Colic lymph node (tissue), 1 donor: ENCODE measurements around a stretch of chr4.

DNA sequence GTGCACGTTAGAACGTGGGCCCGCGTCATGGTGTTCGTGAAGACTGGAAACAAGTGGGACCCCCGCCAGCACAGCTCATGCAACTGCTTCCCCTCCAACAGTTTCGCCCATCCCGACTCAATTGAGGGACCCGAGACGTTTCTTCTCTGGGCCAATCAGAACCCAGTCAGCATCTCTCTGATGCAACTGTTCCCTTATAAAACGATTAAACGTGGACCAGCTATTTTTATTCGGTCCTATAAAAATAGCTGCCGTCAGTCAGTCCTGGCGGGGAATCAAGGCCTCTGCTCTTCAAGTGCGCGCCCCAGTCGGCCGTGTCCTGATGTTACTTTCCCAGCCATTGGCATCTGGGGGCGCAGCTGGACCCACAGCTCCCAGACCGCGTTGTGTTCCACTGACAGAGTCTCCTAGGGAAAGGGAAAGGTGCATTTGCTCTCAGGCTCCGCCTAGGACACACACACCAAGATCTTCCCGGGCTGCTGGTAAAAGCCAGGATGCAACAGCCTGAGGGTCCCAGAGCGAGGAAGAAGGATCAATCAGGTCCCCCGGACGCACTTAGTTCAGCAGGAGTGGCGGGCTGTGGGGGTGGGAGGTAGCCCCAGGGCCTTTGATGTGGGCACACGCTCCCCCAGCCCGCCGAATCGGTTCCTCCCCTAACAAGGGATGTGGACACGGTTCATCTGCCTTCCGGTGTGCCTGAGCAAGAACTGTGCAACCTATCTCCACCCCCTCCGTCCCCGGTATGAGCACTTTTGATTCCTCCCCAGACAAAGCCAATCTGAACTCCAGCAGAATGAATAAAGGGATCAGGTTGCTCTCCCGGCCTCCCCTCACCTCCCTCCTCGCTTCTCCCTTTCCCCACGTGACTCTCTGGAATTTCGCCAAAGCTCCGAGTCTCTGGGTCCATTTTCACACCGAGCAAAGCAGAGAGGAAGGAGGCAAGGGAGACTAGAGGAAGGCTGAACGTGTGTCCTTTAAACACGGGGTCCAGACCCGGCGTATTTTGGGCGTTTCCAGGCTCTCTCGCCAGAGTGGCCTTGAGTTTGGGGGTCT, 733 bp upstream of the FRAS1 start:
- PRO-cap: no peak

DNA sequence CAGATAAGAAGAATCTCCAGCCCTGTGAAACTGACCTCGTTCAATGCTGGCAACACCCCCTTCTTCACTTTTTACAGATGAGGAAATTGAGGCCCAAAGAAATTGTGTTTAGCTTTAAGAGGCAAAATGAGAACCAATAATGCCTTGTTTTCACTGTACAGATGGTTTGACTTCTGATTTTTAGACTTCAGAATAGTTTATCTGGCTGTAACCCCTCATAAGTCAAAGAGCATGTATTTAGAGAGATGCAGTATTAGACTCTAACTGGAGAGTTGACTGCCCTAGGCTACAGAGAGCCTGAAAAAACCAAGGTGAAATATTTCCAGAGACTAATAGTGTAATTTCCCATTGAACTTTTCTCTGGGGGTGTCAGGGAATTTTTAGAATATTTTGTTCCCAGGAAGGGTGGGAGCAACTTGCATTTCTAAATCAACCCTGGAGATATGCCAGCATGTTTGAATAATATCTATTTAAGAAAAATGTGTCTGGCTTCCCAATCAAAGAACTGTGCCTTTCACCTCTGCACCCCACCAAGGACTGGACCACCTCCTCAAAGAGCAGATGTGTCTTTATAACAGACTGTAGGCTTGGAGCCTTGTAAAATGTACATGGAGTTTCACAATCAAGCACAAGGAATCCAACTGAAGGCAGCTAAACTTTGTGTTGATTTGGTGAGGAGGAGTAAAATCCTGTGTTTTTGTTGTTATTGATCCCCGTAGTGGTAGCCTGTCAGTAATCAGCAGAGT, 2.0 kb downstream of the ANXA3 start:
- PRO-cap: no peak

- PRO-cap: no peak
These were observed 57.4 kb downstream of the BMP2K start for GRCh38 chr4:78833294-78834198.

GRCh38 chr4:78861245-78862550, 77.5 kb downstream of the PAQR3 start:
- PRO-cap: no peak

DNA sequence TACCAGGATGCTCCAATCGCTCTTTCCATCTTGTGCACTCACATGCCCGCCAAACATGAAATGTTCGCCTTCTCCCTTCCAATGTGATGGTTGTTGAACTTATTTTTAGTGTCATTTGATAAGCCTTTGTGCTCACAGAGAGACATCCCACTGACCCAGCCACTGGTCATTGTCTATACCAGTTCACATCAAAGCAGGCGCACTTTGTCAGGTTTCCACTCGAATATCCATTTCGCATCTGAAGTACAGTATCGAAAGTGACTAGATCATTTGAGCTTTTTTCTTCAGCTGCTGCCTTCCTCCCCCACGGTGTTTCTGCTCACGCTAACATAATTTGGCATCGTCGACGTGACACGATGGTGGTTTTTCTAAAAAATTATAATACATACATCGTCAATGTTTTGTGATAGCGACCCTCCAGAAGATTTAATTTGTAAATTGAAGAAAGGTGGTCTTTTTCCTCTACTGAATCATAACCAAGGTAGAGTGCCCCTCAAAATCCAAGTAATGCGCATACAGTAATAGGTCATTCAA, 167.2 kb downstream of the ANTXR2 start:
- PRO-cap: no peak

DNA sequence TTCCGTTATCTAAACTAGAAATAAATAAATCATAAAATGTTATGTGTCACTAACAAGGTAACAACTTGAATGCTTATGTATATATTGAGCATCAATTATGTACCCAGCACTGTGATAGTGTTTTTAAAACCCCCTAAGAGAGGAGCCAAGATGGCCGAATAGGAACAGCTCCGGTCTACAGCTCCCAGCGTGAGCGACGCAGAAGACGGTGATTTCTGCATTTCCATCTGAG, 135.5 kb downstream of the ANTXR2 start:
- PRO-cap: no peak

DNA sequence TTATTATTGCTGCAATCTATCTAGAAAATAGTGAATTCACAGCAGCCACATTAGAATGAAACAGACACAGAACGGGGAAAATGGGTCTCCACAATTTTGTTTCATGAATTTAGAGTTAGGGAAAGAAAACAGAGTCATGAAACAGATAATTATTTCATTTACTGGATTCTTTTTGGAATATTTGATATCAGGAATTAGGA, 61.0 kb downstream of the ANTXR2 start:
- PRO-cap: no peak

DNA sequence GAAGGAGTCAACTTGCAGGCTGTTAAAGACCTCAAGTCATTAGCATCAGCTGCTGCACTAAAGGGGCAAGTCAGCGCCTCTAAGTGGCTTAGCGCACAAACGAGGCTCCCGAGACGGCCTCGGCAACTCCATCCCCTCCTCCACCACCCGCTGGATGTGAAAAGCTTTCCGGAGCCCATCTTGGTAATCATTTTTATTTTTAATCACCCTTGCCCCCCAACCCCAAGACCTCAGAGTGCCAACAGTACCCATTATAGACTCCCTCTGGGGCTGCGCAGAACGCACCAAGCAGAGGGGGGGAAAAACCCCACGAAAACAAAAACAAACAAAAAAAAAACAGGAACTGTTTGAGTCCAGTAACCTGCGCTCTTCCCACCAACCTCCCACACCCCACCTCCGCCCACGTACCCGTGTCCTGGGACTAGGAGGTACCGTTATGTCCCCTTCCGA, 859 bp upstream of the PRDM8 start:
- PRO-cap: no peak

- PRO-cap: no peak
These were observed 9.2 kb upstream of the BMP3 start for GRCh38 chr4:81021270-81021744.

GRCh38 chr4:81421463-81421754, 50.3 kb downstream of the RASGEF1B start:
- PRO-cap: no peak

DNA sequence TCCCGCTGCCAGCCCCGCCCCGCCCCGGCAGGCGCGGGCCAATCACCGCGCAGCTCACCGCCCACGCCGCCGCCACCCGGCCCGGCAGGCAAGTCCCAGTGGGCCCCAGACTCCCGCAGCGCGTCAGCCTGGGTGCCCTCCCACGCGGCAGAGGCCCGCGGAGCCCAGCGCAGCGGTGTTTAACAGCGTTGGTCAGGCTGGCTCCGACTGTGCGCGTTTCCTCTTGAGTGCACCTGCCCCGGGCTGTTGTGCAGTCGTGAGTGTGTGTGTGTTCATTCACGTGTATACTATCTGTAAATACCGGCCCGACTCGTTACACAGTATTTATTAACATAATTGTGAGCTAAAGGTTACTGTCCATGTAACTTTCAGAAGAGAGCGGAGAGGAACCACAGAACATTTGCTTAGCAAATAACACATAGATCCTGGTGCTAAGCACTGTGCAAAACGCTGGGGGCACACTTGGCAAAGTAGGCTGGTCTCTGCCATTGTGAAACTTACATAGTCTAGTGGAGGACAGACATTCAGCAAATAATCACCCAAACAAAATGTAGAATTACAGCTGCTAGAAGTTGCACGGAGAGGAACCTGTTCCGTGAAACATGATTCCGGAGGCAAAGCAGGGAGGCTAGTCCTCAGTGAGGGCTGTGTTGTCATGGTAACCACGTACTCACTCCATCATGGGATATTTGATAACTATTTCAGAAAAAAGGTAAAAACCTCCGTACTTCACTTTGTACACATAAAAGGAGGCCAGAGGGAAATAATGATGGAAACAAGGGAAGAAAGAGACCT, 450 bp upstream of the RASGEF1B start:
- PRO-cap: bidirectional peak, plus-strand start at position 118 of the sequence, minus-strand start outside the sequence; bidirectional peak, plus-strand start at position 465 of the sequence, minus-strand start at position 391 of the sequence

DNA sequence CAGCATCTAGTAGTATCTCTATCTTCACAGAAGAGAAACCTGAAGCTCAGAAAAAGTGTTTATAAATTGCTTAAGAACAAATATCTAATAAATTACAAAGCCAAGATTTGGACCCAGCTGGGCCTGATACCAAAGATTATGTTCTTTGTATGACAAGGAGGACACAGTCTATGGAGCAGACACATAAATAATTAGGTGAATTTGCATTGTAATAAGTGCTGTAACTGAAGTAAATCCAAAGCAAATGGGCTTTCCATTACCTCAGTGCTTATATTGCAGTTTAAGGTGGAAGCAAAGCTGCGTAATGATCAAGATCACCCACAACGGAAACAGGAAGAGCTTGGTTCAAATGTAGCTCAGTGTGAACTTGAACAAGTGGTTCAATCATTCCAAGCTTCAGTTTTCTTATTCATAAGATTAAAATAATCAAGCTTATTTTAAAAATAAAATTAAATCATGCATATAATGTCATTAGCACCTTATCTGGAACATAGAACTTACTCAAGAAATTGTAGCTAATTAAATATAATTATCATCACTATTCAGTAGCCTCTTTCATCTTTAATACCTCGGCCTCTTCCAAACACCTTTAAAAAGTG, 19.1 kb upstream of the RASGEF1B start:
- PRO-cap: unidirectional peak, plus-strand start at position 348 of the sequence

DNA sequence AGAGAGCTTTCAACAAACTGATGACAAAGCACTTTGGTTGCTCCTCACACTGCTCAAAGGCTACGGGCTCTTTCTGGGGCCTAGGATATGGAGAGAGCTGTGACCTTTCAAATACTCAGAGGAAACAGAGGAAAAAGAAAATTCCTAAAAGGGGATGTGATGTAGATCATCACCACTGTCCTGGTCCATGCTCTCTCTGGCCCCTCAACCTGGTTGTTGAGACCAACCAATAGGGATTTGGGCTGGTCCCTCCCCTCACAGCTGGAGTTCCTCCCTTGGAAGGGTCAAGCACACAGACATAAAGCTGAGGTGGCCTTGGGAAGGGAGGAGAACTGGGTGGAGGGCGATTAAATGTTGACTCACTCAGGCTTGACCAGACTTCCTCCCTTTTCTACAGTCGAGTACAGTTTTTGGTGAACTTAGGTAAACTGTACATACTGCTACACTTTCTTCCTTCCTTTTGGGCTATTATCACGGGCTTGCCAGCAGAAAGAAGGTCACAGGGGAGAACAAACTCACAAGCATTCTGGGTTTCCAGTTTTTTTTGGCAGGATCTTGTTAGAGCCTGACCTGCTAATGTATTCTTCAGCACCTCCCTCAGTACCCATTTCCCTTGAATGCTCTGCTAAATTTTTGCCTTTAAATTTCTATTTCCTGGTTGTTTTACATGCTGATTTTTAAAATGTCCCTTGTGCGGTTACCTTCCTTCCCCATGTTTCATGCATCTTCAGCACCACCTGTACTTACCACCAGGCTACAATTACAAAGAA, 135.1 kb upstream of the RASGEF1B start:
- PRO-cap: no peak

- PRO-cap: no peak
These were observed 156.8 kb upstream of the RASGEF1B start for GRCh38 chr4:81628477-81628948.

DNA sequence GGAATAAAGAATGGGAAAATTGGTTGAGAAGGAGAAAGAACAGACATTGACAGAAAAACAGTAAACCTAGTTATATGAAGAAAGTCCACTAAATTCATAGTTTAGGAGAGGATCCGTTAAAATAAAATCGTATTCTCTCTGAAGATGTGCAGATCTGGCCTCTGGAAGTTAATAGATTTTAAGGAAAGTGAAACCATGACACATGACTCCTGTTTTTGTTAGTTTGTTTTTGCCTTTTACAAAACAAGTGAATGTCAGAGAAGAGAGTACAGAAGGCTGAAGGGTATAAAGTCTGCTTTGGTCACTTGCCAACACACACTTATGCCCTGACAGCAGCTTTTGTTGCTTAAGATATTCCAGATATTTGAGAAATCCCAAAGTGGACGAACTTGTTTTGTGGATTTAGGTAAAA, 192.3 kb upstream of the RASGEF1B start:
- PRO-cap: no peak

DNA sequence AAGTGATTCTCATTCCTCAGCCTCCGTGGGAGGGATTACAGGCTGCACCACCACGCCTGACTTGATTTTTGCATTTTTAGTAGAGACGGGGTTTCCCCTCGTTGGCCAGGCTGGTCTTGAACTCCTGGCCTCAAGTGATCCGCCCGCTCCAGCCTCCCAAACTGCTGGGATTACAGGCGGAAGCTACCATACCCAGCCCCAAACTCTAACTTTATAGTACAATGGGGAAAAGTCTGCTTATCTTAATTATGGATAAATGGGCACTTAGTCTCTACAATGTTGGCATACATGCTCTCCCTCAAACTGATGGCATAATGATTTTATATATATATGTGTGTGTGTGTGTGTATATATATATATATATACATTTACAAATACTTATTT, 11.1 kb downstream of the HNRNPD start:
- PRO-cap: no peak

- PRO-cap: no peak
These were observed 27.8 kb downstream of the HNRNPDL start for GRCh38 chr4:82402489-82402830.

- PRO-cap: no peak
These were observed 7.8 kb downstream of the HNRNPDL start for GRCh38 chr4:82422184-82423223.

- PRO-cap: no peak
These were observed 64.7 kb upstream of the TMEM150C start for GRCh38 chr4:82626493-82626881.

- PRO-cap: no peak
These were observed 44.9 kb downstream of the SCD5 start for GRCh38 chr4:82753536-82754236.